Metanephros (tissue), 2 donors: ENCODE measurements around the gene TMEM181.

GRCh38 chr6:157274987-157275615, 48.2 kb downstream of the TMEM242 start:
- RAMPAGE, long total RNA: no peak

DNA sequence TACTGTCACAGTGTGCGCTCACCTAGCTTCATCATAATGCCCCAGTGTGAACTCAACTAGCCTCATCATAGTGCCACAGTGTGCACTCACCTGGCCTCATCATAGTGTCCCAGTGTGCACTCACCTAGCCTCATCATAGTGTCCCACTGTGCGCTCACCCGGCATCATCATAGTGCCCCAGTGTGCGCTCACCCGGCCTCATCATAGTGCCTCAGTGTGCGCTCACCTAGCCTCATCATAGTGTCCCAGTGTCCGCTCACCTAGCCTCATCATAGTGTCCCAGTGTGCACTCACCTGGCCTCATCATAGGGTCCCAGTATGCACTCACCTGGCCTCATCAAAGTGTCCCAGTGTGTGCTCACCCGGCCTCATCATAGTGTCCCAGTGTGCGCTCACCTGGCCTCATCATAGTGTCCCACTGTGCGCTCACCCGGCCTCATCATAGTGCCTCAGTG, 10.5 kb downstream of the TMEM242 start:
- RAMPAGE, long total RNA: no peak

- RAMPAGE, long total RNA: no peak
These were observed 137.8 kb downstream of the ZDHHC14 start for GRCh38 chr6:157518530-157519405.

DNA sequence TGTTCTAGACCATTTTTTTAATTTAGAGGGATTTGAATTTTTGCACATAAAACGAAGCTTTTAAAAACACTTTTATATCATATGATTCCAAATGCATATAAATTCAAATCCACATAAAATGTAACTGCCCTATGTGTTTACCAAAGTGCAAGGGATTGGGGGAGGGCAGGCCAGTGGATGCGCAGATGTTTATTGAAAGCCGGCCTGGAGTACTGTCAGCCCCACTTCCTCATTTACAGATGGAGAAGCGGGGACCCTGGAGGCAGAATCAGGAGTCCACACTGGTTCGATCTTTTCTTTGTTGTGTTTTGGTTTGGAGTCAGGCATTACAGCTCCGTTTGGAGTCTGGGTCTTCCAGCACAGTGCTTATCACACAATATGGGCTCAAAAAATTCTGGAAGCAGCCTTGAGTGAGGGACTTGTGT, 139.9 kb downstream of the ZDHHC14 start:
- RAMPAGE, long total RNA: no peak

DNA sequence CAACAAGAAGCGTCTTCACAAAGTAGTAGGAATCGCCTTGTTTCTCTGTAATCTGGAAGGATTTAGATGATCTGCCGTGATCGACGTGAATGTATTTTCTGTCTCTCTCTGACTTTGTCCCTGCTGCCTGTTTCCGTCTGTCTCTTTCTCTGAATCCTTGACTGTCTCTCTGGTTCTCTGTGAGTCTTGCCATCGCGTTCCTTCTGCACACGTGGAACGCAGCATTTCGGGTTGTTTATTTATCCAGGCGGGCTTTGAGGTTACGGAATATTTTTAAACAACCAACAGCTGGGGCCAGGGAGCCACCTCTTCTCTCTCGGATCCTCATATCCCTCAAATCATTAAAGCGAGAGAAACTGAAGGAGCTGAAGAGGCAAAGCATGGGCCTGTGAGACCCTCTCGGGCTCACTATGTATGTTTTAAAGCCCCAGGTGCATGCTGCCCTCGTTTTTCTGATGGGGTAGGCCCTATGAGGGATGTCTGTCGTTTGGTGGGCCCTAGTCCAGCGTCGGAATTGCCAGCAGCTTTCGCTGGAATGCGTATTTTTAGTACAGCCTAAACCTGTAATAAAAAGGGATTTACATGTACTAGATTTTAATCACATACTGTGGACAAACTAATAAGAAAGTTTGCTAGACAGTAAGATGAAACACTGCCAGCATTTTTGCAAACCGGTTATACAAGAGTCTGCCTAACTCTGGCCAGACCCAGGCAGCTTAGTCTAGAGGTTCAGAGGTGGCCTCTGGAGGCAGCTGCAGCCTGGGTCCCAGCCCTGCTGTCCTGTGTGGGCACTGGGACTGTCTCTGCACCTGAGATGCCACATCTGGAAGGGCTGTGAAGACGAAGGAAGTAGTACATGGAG, 216.1 kb downstream of the ZDHHC14 start:
- RAMPAGE, long total RNA: no peak

DNA sequence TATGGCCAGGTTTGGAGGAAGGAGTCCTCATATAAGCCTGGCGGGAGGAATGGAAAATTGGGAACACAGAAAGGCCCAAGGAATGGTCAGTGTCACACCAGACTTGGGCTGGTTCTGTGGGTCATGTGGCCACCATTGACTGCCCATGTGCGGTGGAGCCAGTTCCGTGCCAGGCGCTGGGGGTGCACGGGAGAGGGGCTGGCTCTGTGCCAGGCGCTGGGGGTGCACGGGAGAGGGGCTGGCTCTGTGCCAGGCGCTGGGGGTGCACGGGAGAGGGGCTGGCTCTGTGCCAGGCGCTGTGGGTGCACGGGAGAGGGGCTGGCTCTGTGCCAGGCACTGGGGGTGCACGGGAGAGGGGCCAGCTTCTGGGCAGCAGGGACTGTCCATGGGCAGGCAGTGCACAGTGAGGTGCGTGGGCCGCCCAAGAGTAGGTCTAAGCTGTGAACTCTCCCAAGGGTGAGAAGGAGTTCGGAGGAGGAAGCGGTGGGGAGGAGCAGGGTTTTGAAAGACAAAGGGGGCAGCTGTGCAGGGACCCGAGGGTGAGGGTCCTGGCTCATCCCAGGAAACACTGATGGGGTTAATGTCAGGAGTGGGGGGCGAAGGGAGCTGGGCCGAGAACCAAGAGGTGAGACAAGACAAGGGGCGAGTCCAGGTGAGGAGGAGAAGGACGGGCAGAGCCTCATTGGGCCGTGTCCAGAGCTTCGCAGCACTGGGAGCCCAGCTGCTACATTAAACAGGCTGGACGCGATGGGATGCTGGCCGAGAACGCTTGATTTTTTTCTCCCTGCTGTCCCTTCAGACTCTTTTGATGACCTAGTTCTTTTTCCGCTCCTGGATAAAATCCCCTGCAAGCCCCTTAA, 173.0 kb upstream of the SNX9 start:
- RAMPAGE, long total RNA: no peak

DNA sequence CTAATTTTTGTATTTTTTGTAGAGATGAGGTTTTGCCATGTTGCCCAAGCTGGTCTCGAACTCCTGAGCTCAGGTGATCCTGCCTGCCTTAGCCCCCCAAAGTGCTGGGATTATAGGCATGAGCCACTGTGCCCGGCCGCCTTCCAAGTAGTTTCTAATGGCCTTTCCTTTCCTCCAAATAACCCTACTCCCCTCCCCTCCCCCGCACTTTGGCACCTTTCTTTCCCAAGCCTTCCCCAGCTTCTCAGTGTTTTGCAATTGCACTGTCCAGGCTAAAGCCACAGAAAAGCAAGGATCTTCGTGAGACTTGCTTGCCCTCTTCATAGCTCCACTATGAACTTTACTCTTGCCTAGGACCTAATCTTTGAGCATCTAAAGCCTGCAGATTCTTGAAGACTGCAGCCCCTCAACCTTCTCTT, 152.6 kb upstream of the SNX9 start:
- RAMPAGE, long total RNA: no peak

DNA sequence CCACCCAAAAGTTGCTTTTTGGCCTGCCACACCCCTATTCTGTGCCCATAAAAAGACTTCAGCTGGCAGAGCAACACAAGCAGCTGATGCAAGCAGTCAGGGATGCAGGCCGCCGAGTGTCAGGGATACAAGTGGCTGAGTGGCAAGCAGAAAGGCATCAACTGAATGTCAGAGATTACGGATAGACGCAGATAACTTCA, 97.6 kb upstream of the SNX9 start:
- RAMPAGE, long total RNA: no peak

- RAMPAGE, long total RNA: no peak
These were observed 65.7 kb upstream of the SNX9 start for GRCh38 chr6:157757388-157757790.

- RAMPAGE, long total RNA: no peak
These were observed 18.0 kb downstream of the SNX9 start for GRCh38 chr6:157840575-157842013.

DNA sequence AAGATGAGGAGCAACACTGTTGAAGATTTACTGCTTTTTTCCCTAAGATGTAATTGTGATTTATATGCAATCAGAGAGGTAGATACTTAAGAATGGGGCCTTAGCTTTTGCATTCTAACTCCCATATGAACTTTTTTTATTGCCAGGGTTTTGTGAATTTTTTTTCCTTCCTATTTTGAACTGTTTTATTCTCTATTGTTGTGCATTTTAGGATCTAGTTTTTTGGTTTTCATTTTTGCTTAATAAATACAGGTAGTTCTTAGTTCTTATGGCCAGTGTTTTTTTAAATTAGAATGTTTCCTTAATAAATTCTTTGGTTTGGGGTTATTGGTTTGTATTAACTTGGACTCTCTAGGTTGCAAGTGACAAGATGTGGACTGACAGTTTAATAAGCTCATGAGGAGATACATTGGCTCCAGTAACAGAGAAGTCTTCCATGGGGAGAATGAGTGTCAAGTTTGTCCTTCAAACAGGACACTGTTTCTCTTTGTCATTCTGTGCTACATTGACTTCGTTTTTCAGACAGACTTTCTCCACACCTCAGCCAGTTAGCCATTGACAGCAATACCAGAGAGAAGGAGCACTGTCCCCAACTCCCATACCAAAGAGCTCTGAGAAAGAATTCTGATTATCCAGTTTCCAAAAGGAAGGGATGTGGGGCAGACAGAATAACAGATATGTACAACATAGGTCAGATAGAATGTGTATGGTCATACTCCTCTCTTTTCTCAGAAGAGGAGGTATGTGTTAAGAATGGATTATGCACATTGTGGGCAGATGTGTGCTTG, 39.7 kb downstream of the SNX9 start:
- RAMPAGE, long total RNA: no peak

GRCh38 chr6:157863318-157864376, 40.6 kb downstream of the SNX9 start:
- RAMPAGE, long total RNA: no peak

- RAMPAGE, long total RNA: no peak
These were observed 43.3 kb upstream of the SYNJ2 start for GRCh38 chr6:157938348-157938844.

- RAMPAGE, long total RNA: no peak
These were observed 44.3 kb downstream of the SYNJ2 start for GRCh38 chr6:158025833-158026422.

GRCh38 chr6:158034279-158034673, 52.6 kb downstream of the SYNJ2 start:
- RAMPAGE, long total RNA: no peak

DNA sequence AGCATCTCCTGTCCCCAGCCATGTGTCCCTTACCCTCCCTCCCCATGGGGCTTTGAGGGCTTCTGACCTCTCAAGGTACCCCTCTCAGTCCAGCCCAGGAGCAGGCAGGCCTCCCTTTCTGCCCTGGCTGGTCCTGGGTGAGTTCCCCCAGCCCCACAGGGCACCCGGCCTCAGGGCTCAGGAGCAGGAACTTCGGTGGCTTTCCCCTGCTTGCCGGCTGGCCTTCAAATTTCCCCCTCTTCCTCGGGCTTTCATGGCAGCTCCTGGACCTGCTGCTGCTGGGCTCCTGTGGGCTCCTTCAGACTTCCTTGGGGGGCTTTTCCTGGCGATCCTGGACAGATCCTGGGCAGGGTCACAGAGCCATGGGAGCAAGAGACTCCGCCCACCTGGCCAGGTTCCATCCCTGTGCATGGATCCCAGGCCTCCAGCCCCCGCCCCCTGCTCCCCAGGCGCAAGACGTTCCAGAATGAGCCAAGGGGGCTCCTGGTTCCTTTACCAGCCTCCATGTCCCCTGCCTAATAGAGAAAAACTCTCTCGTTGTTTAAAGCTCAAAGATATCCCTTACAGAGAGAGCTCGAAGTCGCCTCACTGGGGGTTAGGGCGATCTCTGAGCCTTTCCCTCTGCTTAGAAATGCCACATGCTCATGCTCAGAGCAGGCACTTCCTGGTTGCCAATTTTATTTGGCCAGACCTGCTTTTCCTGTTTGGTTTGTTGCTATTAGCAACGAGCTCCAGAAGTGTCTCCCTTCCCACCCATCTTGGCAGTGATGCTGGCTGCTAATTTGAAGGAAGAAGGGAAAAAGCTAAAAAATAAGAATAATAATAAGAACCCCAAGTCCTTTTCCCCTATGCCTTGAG, 78.5 kb downstream of the SYNJ2 start:
- RAMPAGE, long total RNA: no peak

DNA sequence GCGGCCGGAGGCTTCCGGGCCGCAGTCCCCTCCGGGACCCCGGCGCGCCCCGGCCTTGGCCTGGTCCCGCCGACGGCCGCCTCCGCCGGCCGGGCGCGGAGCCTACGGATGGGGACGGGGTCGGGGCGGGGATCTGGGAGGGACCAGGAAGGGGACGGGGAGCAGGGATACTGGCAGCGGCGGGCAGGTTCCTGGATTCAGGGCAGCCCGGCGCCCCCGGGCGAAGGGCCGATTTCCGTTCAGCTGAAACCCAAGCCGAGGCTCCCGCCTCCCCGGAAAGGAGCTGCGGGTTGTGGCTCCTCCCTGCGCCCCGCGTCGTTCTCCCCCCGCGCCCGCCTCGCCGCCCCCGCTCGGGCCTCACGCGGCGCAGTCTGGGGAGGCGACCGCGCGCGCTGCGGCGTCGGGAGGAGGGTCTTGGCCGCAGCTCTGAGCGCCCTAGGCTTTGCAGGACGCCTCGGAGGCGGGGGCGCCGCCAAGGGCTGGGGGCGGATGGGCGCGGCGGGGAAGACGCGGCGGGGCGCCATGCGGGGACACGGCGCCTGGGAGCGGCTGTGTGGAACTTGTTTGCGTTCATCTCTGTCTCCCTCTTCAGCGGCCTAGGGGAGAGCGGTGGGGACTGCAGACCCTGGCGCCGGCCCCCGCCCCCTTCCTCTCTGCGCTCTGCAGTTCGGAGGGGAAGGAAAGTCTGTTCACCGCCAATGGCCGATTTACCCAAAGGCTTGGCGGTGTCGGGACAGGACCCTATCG, 22.8 kb upstream of the TMEM181 start:
- RAMPAGE, long total RNA: no peak

GRCh38 chr6:158559768-158560247, at the start of gene TMEM181:
Gene TMEM181, plus strand, starts transcription at chr6:158560091.
- RAMPAGE, long total RNA: no peak

GRCh38 chr6:158602894-158603127, 41.7 kb downstream of the DYNLT1 start:
- RAMPAGE, long total RNA: no peak

DNA sequence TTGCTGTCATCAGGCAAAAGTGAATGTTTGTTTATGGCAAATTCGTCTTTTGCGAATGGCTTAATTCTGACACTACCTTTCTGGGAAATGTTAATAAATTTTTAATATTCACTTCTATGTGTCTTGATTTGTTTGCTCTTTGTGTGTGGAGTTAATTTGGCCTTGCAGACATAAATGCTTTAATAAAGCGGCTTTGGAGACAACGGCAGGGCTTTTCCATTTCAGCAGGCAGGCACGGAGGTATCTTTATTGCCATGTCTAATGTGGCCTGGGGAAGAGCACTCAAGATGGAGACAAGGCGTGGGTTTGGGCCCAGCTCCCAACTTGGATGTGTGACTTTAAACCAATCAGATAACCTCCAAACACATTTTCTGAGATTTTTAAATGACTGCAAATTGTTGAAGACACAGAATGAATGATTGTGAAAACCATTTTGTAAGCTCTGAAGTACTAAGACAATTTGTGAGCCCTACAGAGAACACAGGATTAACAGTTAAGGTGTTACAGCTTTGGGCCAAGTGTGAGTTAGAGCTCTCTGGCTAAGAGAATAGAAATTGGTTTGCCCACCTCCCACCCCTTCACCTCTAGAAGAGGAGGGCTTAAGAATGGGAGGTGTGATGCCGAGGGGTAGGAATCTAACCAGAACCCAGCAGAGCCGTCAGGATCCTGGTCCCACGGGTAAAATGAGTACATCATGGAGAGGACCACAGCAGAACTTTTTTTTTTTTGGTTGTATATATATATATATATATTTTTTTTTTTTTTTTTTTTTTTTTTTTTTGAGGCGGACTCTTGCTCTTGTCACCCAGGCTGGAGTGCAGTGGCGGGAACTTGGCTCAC, 9.0 kb downstream of the DYNLT1 start:
- RAMPAGE, long total RNA: no peak